Cerebral cortex (tissue), 2 donors: ENCODE data around the gene XPR1.

GRCh38 chr1:178442798-178443141, 54.0 kb downstream of the CLEC20A start:
- PRO-cap, 2 experiments, result no peak in any of the 2 experiments

- PRO-cap, 2 experiments, result no peak in any of the 2 experiments
Measured at GRCh38 chr1:178476448-178477312, 20.1 kb downstream of the CLEC20A start.

- PRO-cap, 2 experiments, result no peak in any of the 2 experiments
Measured at GRCh38 chr1:178488201-178488653, 8.5 kb downstream of the CLEC20A start.

DNA sequence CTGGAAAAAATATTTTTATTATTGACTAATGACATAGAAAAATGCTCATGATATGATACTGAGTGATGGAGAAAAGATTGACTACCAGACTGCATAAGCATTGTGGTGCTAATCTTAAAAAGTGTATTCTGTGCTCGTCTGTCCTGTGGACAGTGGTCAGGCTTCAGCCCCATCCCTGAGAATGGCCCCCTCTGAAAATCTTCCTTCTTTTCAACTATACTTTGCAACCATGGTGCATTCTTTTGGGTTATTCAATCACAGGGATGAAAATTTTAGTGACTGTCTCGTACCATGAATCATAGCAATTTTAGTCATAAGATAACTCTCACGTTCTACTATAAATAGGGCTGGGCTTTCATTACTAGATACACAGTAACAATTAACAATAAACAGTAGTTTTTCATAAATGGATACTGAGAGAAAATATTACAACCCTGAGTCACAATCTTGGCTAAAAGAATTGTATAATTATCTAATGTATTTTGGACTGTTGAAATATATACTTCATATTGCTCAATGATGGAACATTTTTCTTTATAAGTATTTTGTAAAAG, 96.0 kb downstream of the TEX35 start:
- PRO-cap, 2 experiments, result no peak in any of the 2 experiments

DNA sequence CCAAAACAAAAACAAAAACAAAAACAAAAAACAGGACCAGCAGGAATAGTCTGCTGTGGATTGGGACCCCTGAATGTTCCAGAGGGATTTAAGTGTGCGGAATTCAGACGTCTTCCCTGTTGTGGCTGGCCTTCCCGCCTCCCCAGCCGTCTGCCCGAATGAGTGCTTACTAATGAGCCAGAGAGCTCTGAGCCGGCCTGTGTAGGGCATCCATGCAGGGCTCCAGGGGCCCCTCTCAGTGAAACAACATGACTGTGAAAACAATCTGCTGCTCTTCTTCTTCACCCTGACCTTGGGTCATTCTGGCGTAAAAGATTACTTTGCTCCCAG, 23.3 kb upstream of the FAM20B start:
- PRO-cap, 2 experiments, result no peak in any of the 2 experiments

- PRO-cap, 2 experiments, result no peak in any of the 2 experiments
Measured at GRCh38 chr1:179021886-179022221, 3.8 kb upstream of the FAM20B start.

DNA sequence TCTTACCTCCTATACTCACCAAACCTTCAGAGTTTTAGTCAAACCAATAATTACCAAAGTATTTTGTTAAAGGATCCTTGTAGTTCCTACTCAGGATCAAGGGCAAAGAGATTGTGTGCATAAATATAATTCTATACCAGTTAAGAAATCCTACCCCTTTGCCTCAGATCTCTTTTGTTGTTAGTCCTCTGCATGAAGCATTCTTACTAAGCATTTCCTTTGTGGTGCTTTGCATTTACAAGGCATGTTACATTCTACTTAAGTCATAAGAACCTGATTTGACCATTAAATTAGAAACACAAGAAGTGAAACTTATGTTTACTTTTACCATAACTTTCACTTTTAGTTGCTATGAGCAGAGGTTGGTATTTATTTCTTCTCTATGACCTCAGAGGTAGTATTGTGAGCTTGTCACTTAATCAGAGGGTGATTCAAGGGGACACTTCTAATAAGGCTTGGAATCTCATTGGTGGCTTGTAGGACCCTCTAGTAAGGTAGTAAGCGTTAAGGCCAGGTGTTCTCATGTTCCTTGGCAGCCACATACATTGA, 9.0 kb downstream of the FAM20B start:
- PRO-cap, 2 experiments, result no peak in any of the 2 experiments

DNA sequence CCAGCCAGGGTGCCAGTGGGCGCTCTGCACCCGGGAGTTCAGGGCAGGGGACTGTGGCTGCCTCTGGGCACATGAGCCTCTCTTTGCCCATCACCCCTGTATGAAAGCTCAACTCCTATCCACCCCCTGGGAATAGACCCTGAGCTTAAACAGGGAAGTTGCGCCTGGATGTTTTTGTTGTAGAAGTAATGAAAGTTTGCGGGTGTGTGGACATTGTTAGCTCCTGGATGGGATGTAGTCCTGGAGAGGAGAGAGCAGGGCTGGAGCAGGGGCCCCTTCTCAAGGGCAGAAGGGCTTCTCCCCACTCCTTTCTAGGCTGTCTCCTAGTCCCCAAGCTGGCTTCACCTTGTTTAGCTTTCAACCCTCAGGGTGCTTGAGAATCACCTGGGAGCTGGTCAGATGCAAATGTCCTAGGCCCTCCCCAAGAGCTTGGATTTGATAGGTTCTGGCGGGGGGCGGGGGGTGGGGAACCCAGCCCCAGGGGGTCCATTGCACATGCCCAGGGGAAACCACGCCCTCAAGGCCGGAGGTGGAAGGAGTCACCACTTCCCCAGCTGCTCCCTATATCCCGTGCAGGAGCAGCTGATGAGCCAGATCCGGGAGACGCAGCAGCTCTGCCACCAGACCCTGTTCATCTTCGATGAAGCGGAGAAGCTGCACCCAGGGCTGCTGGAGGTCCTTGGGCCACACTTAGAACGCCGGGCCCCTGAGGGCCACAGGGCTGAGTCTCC, 5.6 kb downstream of the TOR3A start:
- PRO-cap, 2 experiments, result no peak in any of the 2 experiments

DNA sequence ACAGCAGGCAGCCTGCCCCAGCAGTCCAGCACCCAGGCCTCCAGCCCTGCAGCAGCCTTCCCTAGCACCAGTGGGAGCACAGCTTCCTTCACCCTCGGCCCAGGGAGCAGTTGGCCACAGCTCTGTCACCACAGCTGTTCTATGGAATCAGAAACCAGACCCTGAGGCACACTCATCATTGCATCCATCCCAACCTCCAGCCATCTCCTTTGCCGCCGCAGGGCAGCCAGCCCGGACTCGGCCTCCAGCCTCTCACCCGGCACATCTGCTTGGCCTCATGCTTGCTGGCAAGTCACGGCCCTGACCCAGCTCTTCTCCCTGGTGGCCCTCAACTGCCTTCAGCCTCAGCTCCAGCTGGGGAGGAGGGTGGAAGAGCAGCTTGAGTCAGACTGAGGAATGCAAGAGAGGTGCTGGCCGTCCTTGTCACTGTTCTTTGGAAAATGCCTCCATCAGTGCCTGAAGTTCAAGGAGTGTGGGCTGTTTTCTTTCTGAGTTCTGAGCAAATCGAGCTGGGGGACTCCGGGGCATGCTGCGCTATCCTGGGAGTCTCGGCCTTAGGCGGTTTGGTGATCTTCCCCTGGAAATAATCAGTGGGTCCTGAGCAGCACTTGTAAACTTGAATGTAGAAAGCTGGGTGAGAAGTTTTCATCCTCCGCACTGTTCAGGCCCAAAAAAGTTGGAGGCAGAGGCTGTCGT, 59.7 kb downstream of the TOR1AIP2 start:
- PRO-cap, 2 experiments, result no peak in any of the 2 experiments

GRCh38 chr1:179852568-179852966, 25.0 kb downstream of the TOR1AIP2 start:
- PRO-cap, 2 experiments, result no peak in any of the 2 experiments

- PRO-cap, 2 experiments, result no peak in any of the 2 experiments
Measured at GRCh38 chr1:179971956-179972617, 17.5 kb downstream of the CEP350 start.

DNA sequence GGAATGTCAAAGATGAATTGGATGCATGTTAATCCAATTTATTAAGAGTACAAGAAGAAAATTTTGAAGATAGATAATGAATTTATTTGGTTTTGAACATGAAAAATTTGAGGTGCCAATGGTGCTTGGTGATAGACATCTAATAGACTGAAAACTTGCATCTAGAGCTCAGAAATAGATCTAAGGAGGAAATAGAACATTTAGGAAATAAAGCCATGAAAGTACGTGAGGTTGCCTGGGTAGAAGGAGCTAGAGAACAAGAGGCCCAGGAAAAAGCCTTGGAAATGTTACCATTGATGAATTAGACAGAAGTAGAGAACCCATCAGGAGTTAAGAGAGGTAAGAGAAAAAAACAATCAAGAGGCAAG, 21.0 kb downstream of the CEP350 start:
- PRO-cap, 2 experiments, result no peak in any of the 2 experiments

GRCh38 chr1:180192947-180194035, 36.8 kb upstream of the LHX4 start:
- PRO-cap, 2 experiments, result no peak in any of the 2 experiments

DNA sequence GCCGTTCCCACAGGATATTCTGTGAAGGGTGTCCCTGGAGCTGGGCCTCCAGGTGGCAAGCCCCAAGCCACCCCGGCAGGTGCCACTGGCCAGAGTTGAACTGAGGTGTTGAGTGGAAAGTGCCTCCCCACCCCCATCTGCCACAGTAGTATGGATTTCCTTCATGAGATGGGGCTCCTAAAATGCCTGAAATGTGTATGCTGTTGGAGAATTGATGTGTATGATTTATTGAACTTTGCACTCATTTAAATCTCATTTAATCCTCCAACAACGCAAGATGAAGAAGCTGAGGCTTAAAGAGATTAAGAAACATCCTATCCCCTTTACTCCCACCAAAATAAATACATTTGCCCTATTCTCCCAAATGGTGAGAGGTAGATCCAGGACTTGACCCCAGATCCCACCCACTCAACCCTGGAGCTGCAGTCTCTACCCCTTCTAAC, 29.7 kb upstream of the LHX4 start:
- PRO-cap, 2 experiments, result no peak in any of the 2 experiments

GRCh38 chr1:180402026-180402473, 100.3 kb downstream of the ACBD6 start:
- PRO-cap, 2 experiments, result no peak in any of the 2 experiments

- PRO-cap, 2 experiments, result no peak in any of the 2 experiments
Measured at GRCh38 chr1:180541027-180541673, 38.8 kb upstream of the ACBD6 start.

- PRO-cap, 2 experiments, result peak in 2 of 2 experiments; most common plus-strand start chr1:180632022 (in 2); most common minus-strand start chr1:180631863 (in 1)
Measured at GRCh38 chr1:180631722-180632895, at the start of gene XPR1. Gene XPR1, plus strand, starts transcription at chr1:180632022.

DNA sequence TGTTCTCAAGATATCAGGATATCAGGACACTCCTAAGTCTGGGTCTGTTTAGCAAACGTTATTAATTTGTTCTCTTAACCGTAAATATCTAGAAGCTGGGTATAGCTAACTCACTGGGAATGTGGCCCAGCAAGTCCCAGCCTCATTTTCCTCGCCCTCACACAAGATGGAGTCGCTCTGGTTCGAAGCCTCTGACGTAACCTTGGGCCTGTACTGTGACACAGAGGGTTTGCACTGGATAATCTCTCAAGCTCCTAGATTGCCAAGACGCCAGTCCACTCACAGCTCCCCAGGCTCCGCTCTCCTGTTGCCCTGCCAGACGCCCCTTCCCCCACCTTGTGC, 1.2 kb upstream of the KIAA1614 start:
- PRO-cap, 2 experiments, result peak in 1 of 2 experiments; most common plus-strand start position 257 of the sequence (in 1)

DNA sequence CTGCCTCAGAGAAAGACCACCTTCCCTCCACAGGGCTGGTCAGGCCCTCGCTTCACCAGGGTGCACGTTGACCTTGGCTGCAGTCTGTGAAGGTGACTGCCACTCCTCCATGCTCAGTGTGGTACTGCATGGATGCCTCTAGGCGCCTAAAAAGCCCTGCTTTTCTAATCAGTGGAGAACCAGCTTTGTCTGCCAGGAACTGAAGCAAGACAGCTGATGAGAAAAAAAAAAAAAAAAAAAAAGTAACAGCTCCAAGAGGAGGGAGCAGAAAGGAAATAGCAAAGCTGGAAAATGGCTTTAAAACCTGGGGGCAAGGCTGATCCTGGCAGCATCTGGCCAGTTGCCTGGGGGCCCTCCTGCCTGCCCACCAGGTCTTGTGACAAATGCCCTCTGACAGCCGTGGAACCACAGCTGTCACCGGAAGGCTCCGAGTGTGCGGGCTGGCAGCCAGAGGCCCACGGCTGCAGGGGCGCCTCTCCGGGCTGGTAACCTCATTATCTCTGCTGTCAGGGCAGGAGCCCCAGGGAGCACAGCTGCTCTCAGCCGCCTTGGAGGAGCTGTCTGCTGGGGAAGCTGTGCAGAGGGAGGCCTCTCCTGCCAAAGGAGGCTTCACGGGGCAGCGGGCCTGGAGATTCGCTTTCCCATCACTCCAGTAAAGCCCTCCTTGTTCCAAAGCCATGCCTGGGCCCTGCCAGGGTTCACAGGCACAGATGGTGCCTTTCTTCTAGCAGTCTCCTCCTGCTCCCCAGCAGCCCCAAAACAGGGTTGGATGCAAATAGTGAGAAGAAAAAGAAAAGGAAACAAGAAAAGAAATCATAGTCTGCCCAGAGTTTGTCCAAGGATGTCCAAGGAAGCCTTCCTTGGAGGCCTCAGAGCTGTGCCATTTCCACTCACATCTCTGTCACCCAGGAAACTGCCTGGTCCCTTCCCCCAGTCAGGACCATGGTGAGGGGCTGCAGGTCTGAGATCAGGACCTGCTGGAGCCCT, 13.8 kb downstream of the KIAA1614 start:
- PRO-cap, 2 experiments, result peak in 1 of 2 experiments; most common plus-strand start position 430 of the sequence (in 1); most common minus-strand start position 187 of the sequence (in 1)

GRCh38 chr1:181078327-181078744, 10.2 kb upstream of the IER5 start:
- PRO-cap, 2 experiments, result no peak in any of the 2 experiments